H4 (cell line): ENCODE data around the gene WIPI1.

GRCh38 chr17:66804187-66804762, 30.6 kb upstream of the CACNG5 start:
- RAMPAGE, long total RNA: no peak

- RAMPAGE, long total RNA: no peak
Observed at GRCh38 chr17:66951200-66952497, 12.9 kb upstream of the CACNG4 start.

GRCh38 chr17:67044923-67045461, 638 bp downstream of the CACNG1 start:
- RAMPAGE, long total RNA: no peak

DNA sequence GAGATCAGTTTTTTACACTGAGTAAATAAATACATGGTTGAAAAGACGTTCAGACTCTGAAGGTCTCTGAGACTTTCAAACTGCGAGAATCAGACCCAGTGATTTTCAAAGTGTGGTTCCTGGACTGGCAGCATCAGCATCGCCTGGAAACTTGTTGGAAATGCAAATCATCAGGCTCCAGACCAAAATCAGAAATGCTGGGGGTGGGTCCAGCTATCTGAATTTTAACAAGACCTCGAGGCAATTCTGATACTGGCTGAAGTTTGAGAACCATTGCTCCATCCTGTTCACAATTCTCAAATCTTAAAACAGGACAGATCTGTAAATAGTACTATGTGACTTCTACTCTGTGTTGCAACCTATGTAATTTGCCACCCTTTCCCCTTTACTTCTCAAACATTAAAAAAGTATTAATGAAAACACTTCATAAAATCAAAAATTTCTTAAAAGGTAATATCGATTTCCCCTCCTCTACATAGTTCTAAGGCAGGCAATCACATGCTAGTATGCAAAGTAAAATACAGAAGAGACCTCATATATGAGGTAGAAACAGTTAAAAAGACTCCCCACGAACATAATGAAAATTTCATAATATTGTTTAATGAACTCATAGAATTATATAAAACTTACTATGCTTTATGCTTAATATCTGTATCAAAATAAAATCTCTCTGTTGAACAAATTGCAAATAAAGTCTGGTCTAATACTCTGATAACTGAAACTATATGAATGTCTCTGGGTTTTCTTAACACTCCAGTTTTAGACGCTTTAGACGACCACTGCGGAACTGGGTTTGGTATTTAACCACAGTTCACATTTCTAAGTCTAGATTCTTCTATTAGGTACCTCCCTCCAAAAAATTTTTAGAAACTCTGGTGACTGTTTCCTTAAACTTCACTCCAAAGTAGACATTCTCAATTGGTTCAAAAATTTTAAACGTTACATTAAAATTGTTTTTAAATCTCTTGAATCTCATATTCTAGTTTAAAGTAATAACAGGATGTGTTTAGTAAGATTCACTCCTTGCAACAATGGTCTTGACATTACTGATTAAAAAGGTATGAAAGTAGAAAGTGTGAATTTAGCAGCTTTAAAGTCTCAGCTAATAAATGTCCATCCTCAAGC, 28.8 kb downstream of the CACNG1 start:
- RAMPAGE, long total RNA: no peak

GRCh38 chr17:67258789-67259152, 13.8 kb upstream of the HELZ start:
- RAMPAGE, long total RNA: no peak

- RAMPAGE, long total RNA: no peak
Observed at GRCh38 chr17:67359327-67360285, 6.8 kb downstream of the PSMD12 start.

DNA sequence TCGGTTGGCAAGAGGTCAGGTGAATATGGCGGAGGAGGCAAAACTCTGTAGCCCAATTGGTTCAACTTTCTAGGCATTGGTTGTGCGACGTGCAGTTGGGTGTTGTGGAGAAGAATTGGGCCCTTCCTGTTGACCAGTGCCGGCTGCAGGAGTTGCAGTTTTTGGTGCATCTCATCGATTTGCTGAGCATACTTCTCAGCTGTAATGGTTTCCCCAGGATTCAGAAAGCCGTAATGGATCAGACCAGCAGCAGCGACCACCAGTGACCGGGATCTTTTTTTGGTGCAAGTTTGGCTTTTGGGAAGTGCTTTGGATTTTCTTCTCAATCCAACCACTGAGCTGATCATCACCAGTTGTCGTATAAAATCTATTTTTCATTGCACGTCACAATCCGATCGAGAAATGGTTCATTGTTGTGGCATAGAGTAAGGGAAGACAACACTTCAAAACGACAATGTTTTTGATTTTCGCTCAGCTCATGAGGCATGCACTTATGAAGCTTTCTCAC, 21.4 kb downstream of the PITPNC1 start:
- RAMPAGE, long total RNA: no peak

GRCh38 chr17:67657396-67657622, 60.4 kb upstream of the NOL11 start:
- RAMPAGE, long total RNA: no peak

DNA sequence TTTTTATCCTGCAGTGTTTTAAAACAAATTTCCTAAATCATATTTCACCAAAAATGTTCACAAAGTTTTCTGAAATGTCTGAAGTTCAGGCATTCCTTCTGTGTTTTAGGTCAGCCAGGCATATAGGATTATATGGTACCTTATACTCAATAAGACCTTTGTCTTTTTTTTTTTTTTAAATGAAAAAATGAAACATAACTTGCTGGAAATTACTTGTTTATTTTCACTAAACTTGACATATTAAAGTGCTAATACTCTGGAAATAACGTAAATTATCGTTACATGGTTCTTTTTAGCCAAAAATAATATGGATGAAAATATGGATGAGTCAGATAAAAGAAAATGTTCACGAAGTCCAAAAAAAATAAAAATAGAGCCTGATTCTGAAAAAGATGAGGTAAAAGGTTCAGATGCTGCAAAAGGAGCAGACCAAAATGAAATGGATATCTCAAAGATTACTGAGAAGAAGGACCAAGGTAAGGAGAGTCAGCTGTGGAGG, 84.0 kb downstream of the BPTF start:
- RAMPAGE, long total RNA: no peak

DNA sequence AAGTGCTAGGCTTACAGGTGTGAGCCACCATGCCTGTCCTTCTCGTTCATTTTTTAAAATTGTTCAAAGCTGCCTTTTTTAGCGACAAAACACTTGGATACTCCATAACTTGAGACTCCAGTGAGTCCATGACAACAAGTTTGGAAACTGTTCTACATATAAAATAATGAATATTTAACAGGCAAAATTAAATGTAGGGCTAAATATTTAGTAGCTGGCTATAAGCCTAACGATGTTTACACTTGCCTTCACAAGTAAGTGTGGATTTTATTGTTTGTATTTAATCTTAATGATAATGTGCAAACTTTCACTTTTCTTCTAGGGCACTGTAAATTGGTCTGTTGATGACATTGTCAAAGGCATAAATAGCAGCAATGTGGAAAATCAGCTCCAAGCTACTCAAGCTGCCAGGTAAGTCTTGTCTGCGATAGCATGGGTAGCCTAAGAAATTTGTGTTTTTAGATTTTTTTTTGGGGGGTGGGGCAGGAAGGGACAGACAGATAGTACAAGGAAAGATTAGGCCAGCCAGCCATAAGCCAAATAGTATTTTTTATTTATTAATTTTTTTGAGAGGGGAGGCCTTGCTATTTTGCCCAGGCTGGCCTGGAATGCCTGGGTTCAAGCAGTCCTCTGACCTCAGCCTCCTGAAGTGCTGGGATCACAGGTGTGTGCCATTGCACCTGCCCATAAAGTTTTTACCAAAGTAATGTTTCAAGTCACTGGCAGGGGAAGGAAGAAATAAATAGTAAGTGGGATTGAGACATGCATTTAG, 5.0 kb downstream of the KPNA2 start:
- RAMPAGE, long total RNA: no peak

DNA sequence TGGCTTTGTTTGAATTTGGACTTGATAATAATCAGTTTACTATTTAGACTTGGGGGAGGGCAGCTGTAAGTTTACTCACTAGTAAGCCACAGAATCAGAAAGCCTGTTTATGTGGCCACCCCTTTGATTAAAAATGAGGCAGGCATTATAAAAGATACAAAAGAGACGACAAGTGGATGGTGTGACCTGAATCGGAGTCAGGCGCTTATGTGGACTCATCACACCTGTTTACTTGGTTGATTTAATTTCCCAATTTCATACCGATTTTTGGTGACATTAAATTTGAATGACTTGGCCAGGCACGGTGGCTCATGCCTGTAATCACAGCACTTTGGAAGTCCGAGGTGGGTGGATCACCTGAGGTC, 9.0 kb downstream of the KPNA2 start:
- RAMPAGE, long total RNA: no peak

DNA sequence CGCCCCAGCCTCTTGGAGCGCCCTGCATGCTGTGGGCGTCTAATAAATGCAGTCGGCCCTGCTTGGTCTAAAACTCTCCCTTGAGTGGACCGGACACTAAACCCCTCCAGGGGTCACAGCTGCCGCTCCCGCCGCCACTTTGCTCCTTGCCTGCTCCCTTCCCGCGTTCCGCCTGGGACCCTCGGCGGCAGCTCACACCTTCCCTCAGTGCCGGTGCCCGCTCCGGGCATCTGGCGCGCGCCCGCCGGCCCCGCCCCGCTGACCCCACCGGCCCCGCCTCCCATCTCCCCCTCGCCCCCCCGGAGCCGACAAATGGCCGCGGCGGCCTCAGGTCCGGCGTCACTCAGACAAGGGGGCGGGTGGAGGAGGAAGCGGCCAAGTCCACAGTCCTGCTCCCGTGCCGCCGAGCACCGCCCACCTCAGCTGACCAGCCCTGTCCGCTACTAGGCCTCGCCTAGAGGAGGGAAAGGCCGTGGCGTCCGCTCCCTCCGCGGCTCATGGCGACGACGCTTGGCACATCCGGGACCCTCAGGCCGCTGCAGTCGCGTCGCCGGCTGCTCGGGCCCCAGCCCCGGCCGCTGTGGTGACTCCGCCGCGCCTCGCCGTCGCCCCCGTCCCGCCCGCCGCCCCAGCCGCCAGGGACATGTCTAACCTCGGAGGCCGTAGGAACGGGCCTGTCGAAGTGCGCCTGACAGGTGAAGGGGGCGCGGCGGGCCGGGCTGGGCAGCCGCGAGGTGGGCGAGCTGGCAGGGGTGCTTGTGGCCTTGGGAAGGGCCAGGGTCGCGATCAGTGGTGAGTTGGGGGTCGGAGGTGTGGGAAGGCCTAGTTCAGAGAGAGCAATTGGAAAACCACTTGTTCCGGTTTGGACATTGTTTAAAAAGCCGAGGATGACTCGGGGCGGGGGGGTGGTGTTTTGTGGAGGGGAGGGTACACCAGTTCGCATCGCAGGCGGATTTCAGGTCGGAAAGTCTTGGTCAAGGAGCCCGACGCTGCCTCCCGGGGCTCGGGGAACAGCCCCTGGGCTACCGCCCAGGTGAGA, 66.0 kb downstream of the KPNA2 start:
- RAMPAGE, long total RNA: no peak

DNA sequence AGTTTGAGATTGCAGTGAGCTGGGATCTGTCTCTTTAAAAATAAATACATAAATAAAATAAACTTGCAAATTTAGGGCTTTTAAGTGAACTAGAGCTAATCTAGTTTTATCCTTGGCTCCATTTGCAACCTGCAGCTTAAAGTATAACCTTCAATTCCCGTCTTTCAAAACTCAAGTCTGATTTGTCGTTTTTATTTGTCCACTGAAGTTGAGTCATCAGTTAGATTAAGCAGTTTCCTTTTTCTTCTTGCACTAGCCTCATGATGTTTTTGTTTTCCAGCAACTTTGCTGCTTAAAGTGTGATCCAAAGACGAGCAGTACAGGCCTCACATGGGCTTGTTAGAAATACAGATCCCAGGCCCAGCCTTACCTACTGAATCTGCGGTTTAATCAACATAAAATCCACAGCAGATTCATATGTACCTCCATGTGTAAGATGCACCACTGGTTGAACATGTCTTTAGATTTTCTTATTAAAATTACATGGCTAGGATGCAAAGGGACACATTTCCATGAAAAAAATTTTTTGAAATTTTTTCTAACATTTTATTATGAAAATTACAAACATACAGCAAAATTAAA, 13.9 kb downstream of the ARSG start:
- RAMPAGE, long total RNA: no peak

DNA sequence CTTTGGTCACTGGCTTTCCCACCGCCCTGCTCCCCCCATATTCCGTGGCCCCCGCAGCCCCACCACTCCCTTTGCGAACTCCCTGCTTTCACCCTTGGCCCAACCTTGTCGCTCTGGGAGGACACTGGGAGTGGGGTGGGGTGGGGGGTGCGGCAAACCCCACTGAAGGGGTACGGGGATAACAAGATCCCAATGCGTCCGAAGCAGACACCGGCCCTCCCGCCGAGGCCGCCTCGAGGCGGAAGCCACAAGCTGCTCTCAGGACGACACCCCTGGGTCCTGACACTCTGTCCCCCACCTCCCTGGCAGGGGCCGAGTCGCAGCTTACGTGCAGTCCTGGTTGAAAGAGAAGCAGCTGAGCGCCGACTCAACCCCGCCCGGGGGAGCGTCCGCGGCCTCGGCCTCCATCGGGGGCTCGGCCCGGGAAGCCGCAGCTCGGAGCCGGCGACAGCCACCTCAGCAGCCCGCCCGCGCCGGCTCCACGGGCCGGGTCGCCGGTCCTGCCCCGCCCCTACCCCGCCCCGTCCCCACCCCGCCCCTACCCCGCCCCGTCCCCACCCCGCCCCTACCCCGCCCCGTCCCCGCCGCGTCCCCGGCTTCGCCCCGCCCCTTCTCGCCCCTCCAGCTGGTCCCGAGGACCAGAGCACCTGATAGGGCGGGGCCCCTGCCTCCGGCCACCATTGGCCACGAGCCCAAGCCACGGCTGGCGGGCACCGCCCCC, at the start of gene WIPI1:
TSS of gene WIPI1 (minus strand) at position 483 of the 721 bp plus-strand sequence.
- RAMPAGE, long total RNA: no peak

DNA sequence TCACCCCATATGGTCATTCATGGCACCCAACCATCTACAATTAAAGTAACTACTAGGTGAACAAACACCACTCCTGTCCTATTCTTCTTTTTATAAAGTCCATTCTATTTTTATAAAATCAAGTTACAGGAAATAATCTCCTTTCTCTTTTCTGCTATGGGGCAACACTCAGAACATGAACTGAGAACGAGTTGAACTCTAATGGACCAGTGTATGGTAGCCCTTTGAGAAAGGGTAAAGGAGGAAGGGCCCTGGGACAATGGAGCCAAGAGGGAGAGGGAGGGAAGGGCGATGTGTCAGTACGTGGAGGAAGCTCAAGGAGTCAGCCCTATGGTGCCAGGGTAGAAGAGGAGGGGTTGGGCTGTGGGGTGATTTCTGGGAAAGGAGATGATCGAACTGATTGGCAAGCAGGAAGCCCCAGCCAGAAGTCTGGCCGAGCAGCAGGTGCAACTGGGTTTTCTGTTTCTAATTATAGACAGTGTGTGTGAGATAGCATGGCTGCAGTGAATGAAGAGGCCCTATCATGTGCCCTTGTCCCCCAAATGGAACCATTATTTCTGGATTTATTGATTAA, 4.3 kb upstream of the WIPI1 start:
- RAMPAGE, long total RNA: no peak

- RAMPAGE, long total RNA: no peak
Observed at GRCh38 chr17:68491803-68492567, 20.2 kb upstream of the PRKAR1A start.

DNA sequence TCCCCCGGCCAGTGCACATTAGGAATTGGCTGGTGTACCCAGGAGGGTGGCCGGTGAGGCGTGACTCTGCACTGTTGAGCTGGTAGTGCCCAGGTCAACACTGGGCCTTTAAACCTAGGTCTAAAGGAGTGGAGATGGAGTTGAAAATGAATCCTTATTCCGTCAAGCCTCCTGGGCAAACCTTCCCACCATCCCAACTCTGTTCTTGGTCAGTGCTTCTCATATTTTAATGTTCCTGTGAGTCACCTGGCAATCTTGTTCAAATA, 30.6 kb downstream of the PRKAR1A start:
- RAMPAGE, long total RNA: no peak

GRCh38 chr17:68597834-68598293, 3.3 kb downstream of the FAM20A start:
- RAMPAGE, long total RNA: no peak

GRCh38 chr17:68749639-68750345, 148.6 kb upstream of the FAM20A start:
- RAMPAGE, long total RNA: no peak

- RAMPAGE, long total RNA: no peak
Observed at GRCh38 chr17:68759438-68760193, 158.4 kb upstream of the FAM20A start.